ENCODE data around the genes TMC7, ACSM2A and LDAF1.

GRCh38 chr16:18955671-18956270 is 28.0 kb upstream of the TMC7 start:
- PRO-cap, result no peak

GRCh38 chr16:18983705-18984885 is at the start of gene TMC7:
Gene TMC7, plus strand, starts transcription at chr16:18983934.
- PRO-cap, result unidirectional peak, plus-strand start at chr16:18983997; unidirectional peak, minus-strand start at chr16:18984239

- PRO-cap, result no peak
Observed at GRCh38 chr16:19381263-19381816, 36.3 kb upstream of the TMC5 start.

- PRO-cap, result no peak
Observed at GRCh38 chr16:19392224-19392833, 25.4 kb upstream of the TMC5 start.

- PRO-cap, result no peak
Observed at GRCh38 chr16:19658730-19659496, 59.1 kb downstream of the KNOP1 start.

DNA sequence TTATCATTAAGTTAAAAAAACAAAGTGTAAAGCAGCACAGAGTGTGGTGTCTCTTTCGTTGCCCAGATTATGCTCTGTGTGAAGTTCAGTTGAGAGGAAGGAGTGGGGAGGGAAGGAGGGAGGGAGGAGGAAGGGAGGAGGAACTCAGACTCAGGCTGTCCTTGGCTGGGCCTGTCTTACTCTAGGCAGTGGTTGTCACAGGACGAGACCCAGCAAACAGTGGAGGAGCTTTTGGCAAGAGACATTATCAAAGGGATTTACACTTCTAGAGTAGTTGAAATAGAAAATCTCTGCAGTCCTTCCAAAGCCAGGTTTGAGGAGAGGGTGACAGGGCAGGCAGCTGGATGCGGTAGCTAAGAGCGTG is 27.8 kb downstream of the KNOP1 start:
- PRO-cap, result no peak

- PRO-cap, result no peak
Observed at GRCh38 chr16:20324212-20324790, 3.0 kb downstream of the GP2 start.

GRCh38 chr16:20401560-20401998 is 3.0 kb downstream of the PDILT start:
- PRO-cap, result no peak

GRCh38 chr16:20451360-20451673 is at the start of gene ACSM2A:
Gene ACSM2A, plus strand, starts transcription at chr16:20451521.
- PRO-cap, result no peak

DNA sequence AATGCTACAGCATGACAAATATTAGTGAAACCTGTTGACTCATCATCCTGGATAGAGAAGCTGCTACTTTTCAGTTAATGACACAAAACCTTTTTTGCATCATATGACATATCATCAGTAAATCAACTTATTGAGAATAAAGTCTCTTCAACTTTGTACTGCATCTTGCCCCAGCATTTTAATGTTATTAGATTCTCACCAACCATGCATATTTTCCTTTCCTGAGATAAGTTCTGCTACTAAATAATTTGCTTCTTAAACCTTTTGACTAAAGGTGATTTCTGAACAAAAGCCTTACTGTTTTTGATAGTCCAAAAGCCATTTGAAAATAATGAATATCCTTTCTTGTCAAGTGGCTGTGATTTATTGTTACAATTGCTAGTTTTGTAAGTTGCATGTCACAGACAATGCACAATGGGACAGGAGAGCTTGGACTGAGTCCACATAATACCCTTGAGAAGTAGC is 5.9 kb downstream of the THUMPD1 start:
- PRO-cap, result no peak

DNA sequence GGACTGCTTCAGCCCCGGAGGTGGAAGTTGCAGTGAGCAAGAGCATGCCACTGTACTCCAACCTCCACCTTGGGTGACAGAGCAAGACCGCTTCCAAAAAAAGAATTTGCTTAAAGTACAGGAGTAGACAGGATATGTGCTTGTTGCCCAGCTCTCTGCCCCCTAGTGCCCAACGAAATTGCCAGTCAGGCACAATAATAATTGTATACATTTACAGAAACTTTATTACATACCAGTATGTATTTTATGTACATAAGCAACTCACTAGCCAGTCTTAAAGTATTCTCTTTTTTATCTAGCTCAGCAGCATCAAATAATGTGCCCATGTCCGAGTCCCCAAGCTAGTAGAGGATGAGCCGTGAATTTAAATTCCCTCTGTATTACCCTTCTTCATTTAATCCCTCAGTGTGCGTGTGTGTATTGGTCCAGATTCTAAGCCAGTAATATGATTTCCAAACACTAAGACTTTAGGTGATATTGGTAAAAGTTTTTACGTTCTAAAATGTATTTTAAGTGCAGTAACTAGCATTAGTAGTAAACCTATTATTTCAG is 1.2 kb downstream of the THUMPD1 start:
- PRO-cap, result no peak

GRCh38 chr16:20884135-20884955 is 15.8 kb downstream of the DCUN1D3 start:
- PRO-cap, result no peak

DNA sequence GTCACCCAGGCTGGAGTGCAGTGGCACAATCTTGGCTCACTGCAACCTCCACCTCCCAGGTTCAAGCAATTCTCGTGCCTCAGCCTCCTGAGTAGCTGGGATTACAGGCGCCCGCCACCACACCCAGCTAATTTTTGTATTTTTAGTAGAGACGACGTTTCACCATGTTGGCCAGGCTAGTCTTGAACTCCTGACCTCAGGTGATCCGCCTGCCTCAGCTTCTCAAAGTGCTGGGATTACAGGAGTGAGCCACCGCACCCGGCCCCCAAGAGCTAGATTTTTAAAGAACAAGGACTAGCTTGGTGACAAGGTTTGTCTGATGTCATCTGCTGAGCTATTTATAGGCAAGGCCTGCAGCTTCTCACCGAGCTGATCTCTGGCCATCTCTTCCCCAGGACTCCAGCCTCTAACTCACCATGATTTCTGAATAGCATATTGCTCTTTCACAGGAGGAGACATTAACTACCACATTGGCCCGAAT is 29.4 kb downstream of the LYRM1 start:
- PRO-cap, result no peak

GRCh38 chr16:21158114-21159094 is at the start of gene LDAF1:
Gene LDAF1, plus strand, starts transcription at chr16:21158674.
- PRO-cap, result bidirectional peak, plus-strand start at chr16:21158633, minus-strand start at chr16:21158552

DNA sequence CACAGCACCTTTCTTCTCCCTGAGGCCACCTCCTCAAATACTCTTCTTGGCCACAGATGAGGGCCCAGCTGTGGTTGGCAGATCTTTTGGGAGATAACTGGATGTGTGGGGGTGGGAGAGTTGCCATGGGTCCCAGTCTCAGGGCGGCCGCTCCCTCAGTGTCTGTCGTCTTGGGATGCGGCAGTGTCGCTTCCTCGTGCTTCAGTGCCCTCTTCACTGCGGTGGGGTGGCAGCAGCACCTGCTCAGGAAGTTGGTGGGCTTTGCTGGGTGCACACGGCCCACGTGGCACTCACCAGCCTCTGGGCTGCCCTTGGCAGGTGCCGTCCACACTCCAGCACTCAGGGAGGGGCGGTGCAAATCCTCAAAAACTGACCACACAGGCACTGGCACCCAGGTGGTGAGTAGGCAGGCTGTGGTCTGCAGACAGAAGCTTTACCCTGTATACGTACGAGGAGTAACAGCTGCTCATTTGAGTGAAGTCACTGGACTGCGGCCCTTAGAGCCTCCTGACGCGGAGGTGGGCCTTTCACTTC is 81.9 kb upstream of the CRYM start:
- PRO-cap, result no peak

- PRO-cap, result bidirectional peak, plus-strand start at chr16:21520251, minus-strand start at chr16:21520191; bidirectional peak, plus-strand start at chr16:21520581, minus-strand start at chr16:21520455
Observed at GRCh38 chr16:21520013-21520849, 79.1 kb upstream of the METTL9 start.

- PRO-cap, result no peak
Observed at GRCh38 chr16:21520850-21521195, 78.6 kb upstream of the METTL9 start.

- PRO-cap, result no peak
Observed at GRCh38 chr16:21543606-21543910, 55.8 kb upstream of the METTL9 start.

GRCh38 chr16:21554574-21555361 is 44.6 kb upstream of the METTL9 start:
- PRO-cap, result no peak

GRCh38 chr16:21556522-21557267 is 42.7 kb upstream of the METTL9 start:
- PRO-cap, result no peak